Liver (tissue), 9 donors: ENCODE measurements around the gene GSE1.

DNA sequence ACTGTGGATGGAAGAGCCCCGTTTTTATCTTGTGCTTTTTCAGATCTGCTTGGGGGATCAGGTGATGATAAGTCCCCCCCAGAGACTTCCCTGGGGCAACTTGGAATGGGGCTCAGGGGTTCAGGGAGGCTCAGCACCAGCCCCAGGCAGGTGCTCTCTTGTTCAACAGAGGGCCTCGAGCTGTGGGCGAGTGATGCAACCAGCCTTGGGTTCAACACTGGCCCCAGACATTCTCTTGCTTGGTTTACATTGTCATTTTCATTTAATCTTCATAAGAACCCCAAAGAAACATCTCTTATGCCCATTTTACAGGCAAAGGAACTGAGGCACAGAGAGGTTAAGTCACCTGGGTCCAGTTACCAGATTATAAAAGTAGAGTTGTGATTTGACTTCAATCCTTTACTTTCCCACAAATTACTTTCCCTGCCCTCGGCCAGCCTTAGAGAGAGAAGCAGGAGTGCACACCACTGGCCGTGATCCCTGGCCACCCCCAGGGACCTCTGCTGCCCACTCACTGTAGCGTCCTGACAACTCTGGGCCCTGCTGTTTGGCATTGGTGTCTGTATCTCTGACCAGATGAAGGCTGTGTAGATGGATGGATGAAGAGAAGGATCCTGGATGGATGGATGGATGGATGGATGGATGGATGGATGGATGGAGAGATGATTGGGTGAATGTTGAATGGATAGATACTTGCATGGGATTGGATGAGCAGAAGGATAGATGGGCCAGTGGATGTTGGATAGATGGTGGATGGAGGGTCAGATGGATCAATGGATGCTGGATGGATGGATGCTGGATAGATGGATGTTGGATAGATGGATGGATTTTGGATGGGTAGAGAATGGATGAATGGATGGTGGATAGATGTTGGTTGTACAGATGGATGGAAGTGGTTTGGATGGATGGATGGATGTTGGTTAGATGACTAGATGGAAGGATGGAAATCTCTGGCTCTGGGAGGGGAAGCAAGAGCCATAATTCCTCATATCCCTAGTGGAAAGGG lies 179.8 kb upstream of the GSE1 start:
- PRO-cap, 5 experiments, result no peak in any of the 5 experiments
- RAMPAGE, long total RNA, 2 experiments, result no peak in any of the 2 experiments
- RRBS, result no CpG with 5 or more reads among the region's 6 CpGs

DNA sequence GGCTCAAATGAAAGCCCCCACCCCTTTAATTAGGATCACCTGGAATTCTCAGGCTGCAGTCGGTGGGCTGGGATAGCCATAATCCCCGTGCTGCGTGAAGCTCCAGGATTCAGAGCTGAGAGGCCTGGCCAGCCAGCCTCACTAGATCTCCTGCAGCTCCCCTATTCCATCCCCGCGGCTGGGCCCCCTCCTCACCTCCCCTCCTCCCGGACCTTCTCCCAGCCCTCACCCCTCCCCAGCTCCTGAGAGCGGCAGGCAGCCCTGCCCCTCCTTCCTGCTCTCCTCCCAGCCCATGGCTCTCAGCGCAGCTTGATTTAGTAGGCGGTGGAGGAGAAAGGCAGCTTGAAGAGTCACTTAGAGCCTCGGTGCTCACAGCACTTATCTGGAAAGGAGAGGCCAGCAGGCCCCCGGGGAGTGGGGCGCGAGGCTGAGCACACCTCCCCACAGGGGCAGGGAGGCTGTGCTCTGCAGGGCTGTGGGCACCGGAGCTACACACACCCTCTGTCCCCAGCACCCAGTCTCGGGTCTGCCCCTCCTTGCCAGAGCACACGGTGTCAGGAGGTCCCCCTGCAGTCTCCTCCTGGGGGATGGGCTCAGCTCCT lies 151.4 kb upstream of the GSE1 start:
- PRO-cap, 5 experiments, result no peak in any of the 5 experiments
- RAMPAGE, long total RNA, 2 experiments, result no peak in any of the 2 experiments
- RRBS, result 19% methylated on average over 4 of the region's 16 CpGs

DNA sequence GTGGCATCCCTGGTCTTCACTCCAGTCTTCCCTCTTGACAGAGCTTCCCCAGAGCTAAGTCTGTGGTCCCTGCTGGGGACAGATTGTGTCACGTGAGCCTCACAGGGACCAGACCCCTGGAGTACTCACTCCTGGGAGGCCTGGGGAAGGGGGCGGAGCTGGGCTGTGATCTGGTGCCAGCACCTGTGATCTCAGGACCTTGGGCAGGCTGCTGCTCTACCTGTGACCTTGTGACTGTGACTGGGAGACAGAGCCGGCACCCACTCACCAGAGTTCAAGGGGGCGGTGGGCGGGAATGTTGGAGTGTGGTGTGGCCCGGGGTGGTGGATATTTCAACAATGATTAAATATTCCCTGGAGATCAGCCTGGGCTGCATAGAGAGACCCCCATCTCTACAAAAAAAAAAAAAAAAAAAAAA lies 97.1 kb upstream of the GSE1 start:
- PRO-cap, 5 experiments, result peak in 5 of 5 experiments; most common plus-strand start position 233 of the sequence (in 3); most common minus-strand start position 242 of the sequence (in 4)
- RAMPAGE, long total RNA, 2 experiments, result no peak in any of the 2 experiments
- RRBS, result 22% methylated on average over 4 of the region's 6 CpGs

DNA sequence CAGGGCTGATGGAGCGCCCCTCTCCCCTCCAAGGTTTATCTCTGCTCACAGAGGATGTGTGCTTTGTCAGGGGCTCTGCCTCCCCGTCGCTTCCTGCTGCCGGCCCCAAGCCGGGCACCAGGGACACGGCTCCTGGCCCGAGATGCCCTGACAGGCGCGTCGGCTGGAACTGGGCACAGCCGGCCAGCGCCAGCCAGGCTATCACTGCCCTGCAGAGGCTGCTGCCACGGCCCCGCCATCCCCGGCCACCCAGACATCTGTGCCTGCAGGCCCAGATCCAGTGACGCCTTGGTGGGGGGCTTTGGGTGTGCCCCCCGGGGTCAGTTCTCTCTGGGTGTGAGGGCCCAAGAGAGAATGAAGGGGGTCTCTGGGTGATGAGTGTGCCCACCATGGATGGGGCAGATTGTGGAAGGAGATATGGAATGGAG lies 95.2 kb upstream of the GSE1 start:
- PRO-cap, 5 experiments, result no peak in any of the 5 experiments
- RAMPAGE, long total RNA, 2 experiments, result no peak in any of the 2 experiments
- RRBS, result 26% methylated on average over 12 of the region's 17 CpGs

DNA sequence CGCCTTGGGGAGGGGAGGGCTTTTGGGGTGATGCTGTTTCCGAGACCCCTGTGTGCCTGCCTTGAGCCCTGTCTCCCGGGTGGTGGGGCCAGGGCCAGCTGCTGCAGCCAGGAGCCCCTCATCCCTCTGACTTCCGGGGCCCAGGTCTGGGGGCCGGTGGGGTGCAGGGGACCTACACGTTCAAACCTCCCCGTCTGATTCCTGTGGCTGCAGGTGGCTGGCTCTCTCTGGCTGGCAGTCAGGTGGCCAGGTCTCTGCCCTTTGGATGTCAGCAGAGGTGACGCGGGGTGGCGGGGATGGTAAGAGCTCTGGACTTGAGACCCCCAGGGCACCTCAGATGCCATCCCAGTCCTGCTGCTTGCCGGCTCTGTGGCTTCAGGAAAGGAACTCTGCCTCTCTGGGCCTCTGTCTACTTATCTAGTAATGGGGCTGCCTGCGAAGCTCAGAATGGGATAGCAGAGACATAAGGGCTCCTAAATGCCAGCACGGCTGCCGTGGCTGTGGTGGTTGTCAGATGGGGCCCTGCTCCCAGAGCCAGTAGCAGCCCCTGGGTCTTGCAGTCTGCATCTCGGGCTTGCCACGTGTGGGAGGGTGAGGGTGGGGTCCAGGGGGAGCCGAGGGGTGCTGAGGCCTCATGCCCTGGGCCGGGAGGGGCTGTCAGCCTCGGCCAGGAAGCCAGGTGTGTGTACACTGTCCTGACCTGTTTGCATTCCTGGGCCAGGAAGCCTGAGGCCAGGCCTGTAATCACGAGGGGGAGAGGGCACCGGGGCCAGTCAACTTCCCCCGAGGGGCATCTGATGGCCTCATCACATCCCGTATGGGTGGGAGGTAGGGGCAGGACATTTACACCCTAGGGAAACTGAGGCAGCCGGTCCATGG lies 88.9 kb upstream of the GSE1 start:
- PRO-cap, 5 experiments, result peak in 4 of 5 experiments; most common plus-strand start position 331 of the sequence (in 3); most common minus-strand start position 196 of the sequence (in 3)
- RAMPAGE, long total RNA, 2 experiments, result no peak in any of the 2 experiments
- RRBS, result 22% methylated on average over 8 of the region's 24 CpGs

DNA sequence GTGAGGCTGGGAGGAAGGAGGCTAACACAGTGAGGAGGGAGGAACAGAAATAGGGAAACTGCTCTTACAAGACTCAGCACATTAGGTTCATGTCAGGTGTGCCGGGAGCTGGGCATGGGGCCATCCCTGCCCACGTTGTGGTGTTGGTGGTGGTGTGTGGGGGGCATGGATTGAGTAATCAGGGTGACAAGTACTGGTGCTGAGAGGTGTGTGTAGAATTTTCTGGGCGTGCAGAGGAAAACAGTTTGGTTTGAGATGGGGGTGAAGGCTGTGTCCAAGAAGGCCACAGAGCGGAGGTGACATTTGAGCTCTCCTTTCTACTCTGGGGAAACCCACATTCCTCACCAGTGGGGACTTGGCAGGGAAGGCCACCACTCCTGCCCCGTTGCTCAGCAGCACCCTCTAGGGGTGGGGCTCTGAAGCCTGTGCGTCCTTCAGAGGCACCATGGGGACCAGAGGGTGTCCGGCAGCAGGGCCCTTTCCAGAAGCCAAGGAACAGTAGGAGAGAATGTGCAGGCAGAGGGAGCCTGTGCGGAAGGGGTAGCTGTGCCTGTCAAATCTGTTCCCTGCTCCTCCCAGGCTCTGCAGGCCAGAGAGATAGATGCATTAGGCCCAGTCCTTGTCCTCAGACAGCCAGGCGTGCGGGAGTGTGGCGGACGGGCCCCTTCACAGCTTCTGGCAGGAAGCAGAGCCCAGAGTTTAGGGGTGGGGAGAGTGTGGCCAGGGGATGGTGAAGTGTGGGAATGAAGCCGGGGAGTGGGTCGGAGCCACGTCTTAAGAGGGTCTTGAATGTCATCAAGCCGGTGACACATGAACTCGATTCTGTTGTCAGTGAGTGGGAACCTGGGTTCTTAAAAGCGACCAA lies 48.6 kb upstream of the GSE1 start:
- PRO-cap, 5 experiments, result no peak in any of the 5 experiments
- RAMPAGE, long total RNA, 2 experiments, result no peak in any of the 2 experiments
- RRBS, result no CpG with 5 or more reads among the region's 18 CpGs

- PRO-cap, 5 experiments, result peak in 2 of 5 experiments; most common plus-strand start chr16:85570015 (in 2); most common minus-strand start chr16:85569901 (in 1)
- RAMPAGE, long total RNA, 2 experiments, result no peak in any of the 2 experiments
- RRBS, result no CpG with 5 or more reads among the region's 24 CpGs
Observed at GRCh38 chr16:85569384-85570324, 43.5 kb upstream of the GSE1 start.

- PRO-cap, 5 experiments, result no peak in any of the 5 experiments
- RAMPAGE, long total RNA, 2 experiments, result no peak in any of the 2 experiments
- RRBS, result 63% methylated on average over 4 of the region's 33 CpGs
Observed at GRCh38 chr16:85574770-85575606, 38.1 kb upstream of the GSE1 start.

DNA sequence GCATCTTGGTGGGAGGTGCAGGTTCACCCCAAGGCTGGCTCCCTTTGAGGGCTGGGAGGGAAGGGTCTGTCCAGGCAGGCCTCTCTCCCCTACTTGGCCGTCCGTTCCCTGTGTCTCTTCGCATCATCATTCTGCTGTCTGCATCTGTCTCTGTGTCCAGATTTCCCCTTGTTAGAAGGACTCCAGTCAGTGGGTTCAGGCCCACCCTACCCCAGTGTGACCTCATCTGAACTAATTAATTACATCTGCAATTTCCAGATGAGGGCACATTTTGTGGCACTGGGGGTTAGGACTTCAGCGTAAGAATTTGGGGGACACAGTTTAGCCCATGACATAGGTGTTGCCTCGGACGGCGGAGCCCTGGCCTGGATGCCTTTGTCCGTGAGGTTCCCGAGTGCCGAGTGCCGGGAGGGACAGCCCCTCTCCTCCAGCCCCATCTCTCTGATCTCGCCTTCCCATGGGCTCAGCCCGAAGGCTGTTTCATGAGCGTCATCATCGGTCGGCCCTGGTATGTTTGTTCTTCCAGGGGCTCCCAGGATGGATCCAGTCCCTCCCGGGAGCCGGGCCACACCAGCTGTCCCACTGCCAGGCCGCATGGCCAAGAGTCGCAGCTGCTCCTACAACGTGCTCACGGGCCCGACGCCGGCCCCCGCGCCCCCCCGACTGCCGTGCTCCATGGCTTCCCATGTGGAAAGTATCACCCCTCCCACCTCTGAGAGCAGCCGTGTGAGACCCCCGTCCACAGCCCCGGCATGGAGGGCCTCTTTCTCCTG lies 26.9 kb upstream of the GSE1 start:
- PRO-cap, 5 experiments, result no peak in any of the 5 experiments
- RAMPAGE, long total RNA, 2 experiments, result no peak in any of the 2 experiments
- RRBS, result 35% methylated on average over 10 of the region's 32 CpGs

GRCh38 chr16:85599052-85599990 lies 13.8 kb upstream of the GSE1 start:
- PRO-cap, 5 experiments, result no peak in any of the 5 experiments
- RAMPAGE, long total RNA, 2 experiments, result no peak in any of the 2 experiments
- RRBS, result no CpG with 5 or more reads among the region's 23 CpGs

DNA sequence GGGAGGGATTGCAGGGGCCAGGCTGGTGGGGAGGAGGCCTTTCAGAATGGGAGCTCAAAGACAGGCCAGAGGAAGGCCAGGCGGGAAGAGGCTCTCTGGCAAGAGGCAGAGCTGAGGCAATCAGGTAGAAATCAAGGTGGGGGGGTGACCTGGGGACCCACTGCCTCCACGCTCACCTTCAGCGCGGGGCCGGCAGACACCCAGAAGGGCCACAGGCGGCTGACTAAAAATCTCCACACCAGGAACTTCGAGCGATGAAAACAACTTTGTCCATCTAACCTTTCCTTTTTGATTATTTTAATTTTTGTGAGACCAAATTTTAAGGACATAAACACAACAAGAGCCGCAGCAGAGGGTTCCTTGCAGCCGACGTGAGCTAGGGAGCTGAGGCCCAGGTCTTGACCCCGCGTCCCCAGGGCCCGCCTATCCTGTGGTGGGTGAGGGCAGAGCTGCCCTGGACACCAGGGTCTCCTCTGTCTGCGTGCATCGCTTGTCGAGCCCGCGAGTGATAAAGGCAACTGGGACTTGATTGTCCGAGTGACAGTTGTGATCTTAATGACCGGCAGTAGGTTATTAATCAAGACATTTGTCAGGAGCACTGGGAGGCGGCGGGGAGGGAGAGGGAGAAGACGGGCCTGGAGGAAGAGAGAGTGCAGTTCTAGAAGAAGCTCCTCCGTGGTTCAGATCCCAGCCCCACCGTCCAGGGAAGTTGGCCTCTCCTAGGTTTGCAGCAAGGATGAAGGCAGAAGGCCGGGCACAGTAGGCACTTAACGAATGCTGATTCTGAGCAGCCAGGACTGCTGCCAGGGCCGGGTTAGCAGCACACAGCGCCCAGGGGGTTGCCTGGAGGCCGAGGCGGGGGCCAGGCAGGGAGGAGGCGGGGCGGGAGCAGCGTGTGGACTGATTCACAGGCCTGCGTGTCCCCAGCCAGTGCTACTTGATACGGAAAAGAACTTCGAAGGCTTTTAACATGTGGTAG lies 11.4 kb upstream of the GSE1 start:
- PRO-cap, 5 experiments, result no peak in any of the 5 experiments
- RAMPAGE, long total RNA, 2 experiments, result no peak in any of the 2 experiments
- RRBS, result 90% methylated on average over 2 of the region's 38 CpGs

GRCh38 chr16:85612553-85613672 lies at the start of gene GSE1:
TSS of gene GSE1 (plus strand) at chr16:85613322.
- PRO-cap, 5 experiments, result peak in 4 of 5 experiments; most common plus-strand start chr16:85613322 (in 2); most common minus-strand start chr16:85613022 (in 1)
- RAMPAGE, long total RNA, 2 experiments, result no peak in any of the 2 experiments
- RRBS, result 1% methylated on average over 62 of the region's 94 CpGs

- PRO-cap, 5 experiments, result no peak in any of the 5 experiments
- RAMPAGE, long total RNA, 2 experiments, result no peak in any of the 2 experiments
- RRBS, result no CpG with 5 or more reads among the region's 20 CpGs
Observed at GRCh38 chr16:85643930-85644637, 31.0 kb downstream of the GSE1 start.

- PRO-cap, 5 experiments, result no peak in any of the 5 experiments
- RAMPAGE, long total RNA, 2 experiments, result no peak in any of the 2 experiments
- RRBS, result 64% methylated on average over 13 of the region's 36 CpGs
Observed at GRCh38 chr16:85650689-85651348, 37.7 kb downstream of the GSE1 start.

DNA sequence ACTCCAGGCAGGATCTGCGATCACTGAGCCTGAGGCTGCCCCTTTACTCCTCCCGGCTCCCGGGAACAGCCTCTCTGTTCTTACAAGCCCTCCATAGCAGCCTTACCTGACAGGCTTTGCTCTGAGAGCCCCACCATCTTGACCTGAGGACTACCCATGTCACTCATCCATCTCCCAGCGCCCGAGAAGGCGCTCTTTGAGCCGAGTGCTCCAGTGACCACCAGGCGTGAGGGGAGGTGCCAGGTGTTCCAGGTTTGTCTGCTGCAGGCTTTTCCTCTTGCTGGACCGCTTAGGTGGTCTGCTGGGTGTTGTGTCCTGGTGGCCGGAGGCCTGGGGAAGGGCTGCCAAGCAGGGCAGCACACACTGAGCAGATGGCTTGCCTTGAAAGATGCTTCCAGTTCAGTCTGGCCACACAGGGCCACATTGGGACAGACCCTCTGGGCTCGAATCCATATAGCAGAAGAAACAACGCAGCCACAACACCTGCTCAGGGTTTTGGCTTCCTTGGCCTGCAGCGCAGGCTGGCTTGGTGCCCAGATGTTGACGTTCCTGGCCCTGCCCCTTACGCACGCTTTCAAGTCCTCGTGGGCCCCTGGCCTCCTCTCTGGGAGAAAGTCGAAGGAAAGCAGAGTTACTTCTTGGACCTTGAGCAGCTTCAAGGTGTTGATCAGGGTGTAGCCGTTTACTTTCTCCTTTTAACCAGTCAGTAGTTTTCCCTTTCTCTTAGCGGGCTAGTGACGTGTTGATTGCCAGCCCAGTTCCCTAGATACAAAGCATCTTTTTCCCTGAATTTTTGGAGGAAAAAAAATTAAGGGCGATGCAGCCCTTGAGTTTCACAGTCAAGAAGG lies 24.8 kb downstream of the GINS2 start:
- PRO-cap, 5 experiments, result no peak in any of the 5 experiments
- RAMPAGE, long total RNA, 2 experiments, result no peak in any of the 2 experiments
- RRBS, result 89% methylated on average over 2 of the region's 22 CpGs

- PRO-cap, 5 experiments, result no peak in any of the 5 experiments
- RAMPAGE, long total RNA, 2 experiments, result no peak in any of the 2 experiments
- RRBS, result no CpG with 5 or more reads among the region's 14 CpGs
Observed at GRCh38 chr16:85668788-85669802, 19.7 kb downstream of the GINS2 start.

DNA sequence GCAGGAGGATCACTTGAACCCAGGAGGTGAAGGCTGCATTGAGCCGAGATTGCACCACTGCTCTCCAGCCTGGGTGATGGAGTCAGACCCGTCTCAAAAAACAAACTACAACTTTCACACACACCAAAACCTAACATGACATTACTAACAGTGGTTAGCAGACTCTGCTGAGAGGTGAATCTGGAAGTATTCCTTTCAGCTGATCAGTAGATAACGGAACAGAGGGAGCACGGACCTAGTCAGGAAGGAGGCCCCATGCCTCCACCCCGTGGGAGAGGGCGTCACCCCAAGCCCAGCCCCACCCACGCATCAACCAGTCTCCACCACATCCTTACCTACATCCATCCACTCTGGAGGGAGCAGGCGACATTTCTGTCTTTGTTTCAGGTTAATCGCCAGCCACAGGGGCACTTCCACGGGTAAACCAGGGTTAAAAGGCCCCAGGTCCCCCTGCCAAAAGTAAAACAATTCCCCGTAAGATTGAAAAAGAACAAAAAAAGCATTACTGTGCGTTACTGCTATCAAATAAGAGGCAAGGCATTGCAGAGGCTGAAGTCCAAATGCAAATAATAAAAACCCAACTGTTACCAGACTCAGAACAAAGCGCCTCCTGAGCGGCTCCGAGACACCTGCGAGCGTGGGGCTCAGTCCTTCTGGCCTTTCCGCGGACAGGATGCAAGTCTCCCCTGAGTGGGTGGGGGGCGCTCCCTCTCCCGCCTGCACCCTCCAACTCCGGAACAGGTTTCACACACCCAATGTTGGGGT lies 1.4 kb downstream of the GINS2 start:
- PRO-cap, 5 experiments, result no peak in any of the 5 experiments
- RAMPAGE, long total RNA, 2 experiments, result no peak in any of the 2 experiments
- RRBS, result no CpG with 5 or more reads among the region's 22 CpGs

DNA sequence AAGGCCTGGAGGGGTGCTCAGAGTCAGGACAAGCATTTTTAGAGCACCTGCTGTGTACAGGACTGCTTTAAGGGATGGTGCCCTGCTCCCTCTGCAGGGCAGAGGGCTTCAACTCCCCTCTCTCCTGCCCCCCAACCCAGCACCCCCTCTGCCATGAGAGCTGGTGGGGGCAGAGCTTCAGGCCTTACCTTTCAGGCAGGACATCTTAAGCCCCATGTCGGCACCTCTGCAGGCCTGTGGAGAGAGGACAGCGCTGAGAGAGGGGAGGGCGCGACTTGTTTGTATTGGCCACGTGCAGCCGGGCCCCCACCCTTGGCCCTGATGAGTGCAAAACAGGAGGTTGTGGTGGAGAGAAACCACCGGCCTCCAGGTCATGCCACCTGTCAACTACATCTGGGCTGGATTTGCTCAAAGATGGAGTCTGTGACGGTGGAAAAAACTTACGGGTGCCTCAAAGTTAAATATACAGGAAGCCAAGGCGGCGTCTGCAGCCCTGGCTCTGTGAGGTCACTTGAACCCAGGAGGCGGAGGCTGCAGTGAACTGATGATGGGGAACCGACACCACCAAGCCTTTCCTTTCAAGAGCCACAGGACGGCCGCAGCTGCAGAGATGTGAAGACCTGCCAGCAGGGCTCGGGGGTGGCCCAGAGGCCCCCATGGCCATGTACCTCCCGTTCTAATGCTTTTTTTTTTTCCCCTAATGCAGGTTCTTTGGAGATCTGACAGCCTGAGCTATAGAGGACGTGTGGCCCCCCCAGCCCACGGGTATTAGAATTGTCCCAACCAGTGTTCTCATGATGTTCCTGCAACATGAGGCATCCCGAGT lies 15.7 kb downstream of the C16orf74 start:
- PRO-cap, 5 experiments, result no peak in any of the 5 experiments
- RAMPAGE, long total RNA, 2 experiments, result no peak in any of the 2 experiments
- RRBS, result 30% methylated on average over 2 of the region's 20 CpGs

- PRO-cap, 5 experiments, result no peak in any of the 5 experiments
- RAMPAGE, long total RNA, 2 experiments, result no peak in any of the 2 experiments
- RRBS, result no CpG with 5 or more reads among the region's 10 CpGs
Observed at GRCh38 chr16:85901029-85901766, 2.2 kb downstream of the IRF8 start.

DNA sequence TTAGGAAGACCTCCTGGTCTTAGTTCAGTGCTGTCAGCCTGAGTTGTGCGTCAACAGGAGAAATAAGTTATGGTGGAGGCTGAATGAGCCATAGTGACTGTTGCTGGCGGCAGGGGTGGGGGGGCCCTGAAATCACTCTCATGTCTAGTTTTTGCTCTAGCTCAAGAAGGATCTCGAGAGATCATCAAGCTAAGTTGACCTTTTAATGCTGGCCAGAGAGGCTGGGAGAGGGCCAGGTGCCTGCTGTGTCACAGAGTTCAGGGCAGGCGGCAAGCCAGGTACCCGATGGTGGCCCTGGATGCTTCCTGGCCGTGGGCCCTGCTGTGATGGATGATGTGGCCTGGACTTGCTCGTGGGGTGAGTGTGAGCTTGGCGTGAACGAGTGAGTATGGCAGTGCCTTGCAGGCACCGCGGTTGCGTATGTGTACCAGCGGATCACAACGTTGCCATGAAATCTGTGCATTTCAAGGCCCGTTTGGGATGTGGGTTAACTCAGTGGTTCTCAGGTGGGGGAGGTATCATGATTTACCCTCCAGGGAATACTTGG lies 7.3 kb downstream of the IRF8 start:
- PRO-cap, 5 experiments, result no peak in any of the 5 experiments
- RAMPAGE, long total RNA, 2 experiments, result no peak in any of the 2 experiments
- RRBS, result no CpG with 5 or more reads among the region's 15 CpGs